Placental epithelial cell (primary cell): ENCODE measurements around a stretch of chr15.

GRCh38 chr15:101651655-101651797, 655 bp downstream of the TM2D3 start:
- CAGE, long polyA plus RNA: no peak

DNA sequence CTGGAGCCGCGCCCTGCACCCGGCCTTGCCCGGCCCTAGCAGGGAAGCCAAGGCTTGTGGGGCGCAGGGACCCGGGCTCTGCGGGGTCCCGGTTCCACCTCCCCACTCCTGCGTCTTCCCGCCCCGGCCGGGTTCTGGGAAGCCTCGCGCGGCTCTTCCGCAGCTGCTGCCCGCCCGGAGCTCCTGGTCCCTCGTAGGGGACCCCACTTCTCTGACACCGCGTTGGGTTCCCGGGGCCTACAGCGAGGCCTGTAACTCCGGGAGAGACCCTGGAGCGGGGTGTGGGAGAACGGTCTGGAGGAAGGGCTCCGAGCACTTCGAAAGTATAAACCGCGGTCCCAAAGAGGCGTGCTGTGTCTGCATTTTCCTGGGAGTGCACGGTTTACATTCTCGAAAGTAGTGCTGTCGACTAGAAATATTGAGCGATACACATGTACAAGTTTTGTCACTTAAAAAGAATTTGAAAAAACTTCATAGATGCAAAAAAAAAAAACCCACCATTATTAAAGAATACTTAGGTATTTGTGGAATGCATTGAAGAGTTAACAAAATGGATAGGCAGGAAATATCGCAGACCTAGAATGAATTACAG, 150.0 kb downstream of the OR4F15 start:
- CAGE, long polyA plus RNA: no peak